Mammary microvascular endothelial cell (primary cell): Measurements from ENCODE around the genes PDZK1IP1, SLC5A9 and CDKN2C.

DNA sequence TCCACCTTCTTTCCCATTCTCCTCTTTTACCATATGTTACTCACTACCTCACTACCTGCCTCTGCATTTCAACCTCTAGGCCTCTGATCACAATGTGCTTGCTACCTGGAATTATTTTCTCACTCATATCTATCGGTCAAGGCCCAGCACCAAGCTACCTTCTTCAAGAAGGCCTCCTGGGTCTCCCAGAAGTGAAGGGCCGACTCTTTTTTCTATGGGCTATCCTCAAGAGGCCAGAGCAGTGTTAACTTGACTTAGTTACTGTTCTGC, 1.7 kb downstream of the CYP4A22 start:
- RAMPAGE, long total RNA, result no peak

DNA sequence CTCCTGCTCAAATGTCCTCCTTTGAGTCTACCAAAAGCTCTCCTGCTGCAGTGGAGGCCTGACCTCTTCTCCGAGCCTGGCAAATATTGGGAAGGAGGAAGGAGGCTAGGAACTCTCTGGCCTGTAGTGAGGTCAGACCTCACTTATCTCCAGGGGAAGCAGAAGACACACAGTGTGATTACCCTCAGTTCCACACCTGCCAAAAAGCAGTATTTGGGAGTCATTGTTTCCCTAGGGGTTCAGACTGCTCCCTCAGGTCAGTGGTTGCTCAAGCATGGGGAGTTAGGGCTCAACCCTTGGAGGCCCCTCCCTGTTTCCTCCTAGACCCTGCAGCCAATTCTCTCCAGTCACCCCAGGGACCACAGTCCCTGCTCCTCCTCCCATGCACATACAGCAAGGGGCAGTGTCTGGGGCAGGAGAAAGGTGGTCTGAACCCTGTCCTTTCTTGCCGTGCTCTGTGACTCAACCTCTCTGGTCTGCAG, 1.2 kb downstream of the PDZK1IP1 start:
- RAMPAGE, long total RNA, result no peak

DNA sequence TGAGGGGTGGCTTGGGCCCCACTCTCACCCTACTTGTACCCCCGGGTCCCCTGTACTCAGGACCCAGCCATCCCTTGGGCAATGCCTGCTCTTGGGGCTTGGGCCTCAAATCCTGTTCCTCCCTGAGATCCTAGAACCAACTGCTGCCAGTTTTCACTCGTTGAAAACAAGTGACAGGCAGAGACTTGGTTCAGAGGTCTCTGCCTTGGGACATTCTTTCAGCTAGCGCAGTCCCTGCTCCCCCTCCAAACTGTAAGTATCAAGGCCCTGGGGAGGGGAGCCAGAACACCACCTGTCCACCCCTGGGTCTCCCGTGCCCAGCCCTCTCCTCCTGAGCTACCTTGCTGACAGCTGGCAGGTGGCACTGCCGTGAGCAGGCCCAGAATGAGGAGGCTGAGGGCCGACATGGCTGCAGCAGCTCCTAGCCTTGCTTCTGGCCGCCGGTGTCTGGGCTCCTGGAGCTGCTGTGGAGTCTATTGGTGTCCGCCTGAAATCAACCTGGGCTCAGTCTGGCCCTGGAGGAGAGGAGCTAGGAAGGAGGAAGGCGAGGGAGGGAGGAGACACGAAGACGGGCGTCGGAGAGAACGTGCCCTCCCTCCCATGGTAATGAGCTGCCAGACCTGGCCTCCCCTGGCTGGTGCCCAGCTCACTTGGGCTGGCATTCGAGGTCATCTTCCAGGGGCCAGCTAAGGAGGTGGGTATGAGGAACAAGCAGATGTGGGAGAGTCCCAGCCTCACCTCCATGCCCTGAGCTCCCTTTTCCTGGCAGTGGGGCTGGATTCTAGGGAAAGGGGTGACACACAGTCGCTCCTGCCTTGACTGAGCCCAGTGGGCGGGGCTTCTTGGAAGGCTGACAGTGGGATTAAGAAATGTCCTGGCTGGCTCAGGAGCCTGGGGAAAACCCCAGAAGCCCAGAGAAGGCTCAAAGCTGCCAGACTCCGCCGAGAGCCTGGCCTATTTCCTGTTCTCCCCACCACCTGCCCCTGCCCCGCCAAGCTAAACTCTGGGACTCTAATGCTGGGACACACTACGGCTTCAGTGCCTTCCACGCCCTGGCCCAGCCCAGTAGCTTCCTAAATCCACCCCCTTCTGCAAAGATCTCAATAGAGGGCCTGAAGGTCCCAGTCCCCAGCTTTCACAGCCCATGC, at the start of gene PDZK1IP1:
TSS of gene PDZK1IP1 (minus strand) at position 511 of the 1,148 bp plus-strand sequence.
- RAMPAGE, long total RNA, result no peak

GRCh38 chr1:47230635-47231667, 1.1 kb downstream of the TAL1 start:
- RAMPAGE, long total RNA, result no peak

DNA sequence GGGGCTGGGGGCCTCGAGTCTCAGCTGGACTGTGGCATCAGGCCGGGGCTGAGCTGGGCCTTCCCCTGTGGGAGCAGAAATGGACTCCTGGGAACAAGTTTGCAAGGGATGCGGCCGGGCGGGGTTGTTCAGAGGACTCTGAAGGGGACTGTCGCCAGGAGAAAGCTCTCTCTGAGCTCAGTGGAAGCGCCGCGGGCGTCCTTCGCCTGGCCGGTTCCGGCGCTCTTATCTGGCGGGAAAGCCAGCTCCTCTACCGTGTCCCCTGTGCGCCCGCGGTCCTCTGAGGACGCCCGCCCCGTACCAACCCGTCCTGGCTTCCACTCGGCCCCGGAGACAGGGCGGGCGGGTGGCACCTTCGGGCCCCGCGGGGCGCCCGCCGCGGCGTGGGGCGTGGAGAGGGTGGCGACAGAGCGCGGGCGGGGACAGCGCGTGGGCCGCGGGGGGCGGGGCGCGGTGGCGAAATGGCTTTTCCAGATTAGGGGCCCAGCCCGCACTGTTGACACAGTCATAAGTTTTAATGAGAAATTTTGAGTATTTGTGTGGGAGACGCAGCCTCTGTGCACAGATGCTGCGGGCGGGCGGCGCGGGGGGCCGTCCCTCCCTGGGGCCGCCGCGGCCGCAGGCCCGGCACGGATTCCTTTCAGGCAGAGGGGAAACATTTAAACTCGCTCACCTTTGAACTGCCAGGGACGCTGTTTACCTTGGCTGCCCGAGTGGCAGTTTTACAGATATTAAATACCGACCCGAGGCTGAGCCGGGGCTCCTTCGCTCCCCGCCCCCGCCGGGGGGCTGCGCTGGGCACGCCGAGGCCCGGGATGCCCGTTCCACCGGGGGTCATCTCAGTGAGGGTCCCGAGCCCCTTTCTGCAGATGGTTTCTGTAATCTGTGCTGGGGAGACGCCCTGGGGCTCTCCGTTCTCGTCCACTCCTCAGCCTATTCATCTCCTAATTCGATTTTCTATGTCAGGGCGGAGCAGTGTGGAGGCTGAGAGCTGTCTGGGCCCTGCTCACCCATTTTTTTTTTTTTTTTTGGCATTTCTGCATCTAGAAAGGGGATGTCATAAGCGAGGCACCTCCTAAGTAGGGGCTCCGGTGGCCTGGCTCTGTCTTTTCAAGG, 70.4 kb downstream of the FOXD2 start:
- RAMPAGE, long total RNA, result no peak

- RAMPAGE, long total RNA, result no peak
Measured at GRCh38 chr1:47758327-47758971, 238.7 kb downstream of the TRABD2B start.

GRCh38 chr1:47808665-47809143, 188.5 kb downstream of the TRABD2B start:
- RAMPAGE, long total RNA, result no peak

DNA sequence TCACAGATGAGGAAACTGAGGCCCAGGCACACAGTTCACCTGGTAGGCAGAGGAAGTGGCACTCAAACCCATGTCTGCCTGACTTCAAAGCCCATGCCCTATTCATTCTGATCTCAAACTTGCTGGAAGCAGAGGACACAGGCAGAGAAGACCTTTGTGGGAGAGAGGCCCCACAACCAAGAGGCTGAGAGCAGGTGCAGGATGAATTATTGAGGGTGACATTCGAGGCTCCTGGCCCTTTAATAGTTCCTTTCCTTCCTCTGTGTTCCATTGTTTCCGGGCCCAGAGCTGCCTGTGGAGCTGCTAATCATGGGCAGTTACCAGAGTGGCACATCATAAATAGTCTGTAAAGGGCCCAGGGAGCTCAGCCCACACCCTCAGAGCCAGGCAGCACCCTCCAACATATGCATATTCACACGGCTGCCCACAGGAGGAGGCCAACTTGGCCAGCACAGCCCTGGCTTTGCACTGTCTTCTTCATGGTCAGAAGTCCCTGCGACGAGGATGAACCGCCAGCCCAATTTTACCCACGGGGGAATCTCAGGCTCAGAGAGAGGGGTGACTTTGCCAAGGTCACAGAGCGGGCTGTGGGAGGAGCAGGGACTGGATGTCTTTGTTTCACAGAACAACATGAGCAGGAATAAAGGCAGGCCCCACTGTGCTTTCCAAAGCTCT, 172.6 kb downstream of the TRABD2B start:
- RAMPAGE, long total RNA, result no peak

- RAMPAGE, long total RNA, result no peak
Measured at GRCh38 chr1:47913126-47913717, 84.0 kb downstream of the TRABD2B start.

GRCh38 chr1:47926919-47927405, 70.2 kb downstream of the TRABD2B start:
- RAMPAGE, long total RNA, result no peak

DNA sequence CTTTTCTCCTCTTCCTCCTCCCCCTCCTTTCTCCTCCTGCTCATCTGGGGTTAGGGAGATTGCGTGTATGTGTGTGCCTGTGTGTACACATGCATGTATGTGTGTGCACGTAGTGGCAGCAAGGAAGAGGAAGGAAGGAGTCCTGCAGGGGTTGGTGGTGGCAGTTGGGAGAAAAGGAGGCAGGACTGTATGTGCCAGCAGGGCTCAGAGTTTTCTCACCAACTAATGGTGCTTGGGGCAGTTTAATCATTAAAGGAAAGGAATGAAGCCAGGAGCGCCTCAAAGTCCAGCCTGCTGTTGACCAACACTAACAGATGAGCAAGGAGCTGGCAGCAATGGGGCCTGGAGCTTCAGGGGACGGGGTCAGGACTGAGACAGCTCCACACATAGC, at the start of gene SLC5A9:
TSS of gene SLC5A9 (plus strand) at position 294 of the 391 bp plus-strand sequence.
- RAMPAGE, long total RNA, result no peak

- RAMPAGE, long total RNA, result no peak
Measured at GRCh38 chr1:48777293-48777905, 708 bp upstream of the BEND5 start.

GRCh38 chr1:49880678-49881141, 143.0 kb downstream of the AGBL4 start:
- RAMPAGE, long total RNA, result no peak

GRCh38 chr1:50105566-50106056, 3.1 kb upstream of the ELAVL4 start:
- RAMPAGE, long total RNA, result no peak

DNA sequence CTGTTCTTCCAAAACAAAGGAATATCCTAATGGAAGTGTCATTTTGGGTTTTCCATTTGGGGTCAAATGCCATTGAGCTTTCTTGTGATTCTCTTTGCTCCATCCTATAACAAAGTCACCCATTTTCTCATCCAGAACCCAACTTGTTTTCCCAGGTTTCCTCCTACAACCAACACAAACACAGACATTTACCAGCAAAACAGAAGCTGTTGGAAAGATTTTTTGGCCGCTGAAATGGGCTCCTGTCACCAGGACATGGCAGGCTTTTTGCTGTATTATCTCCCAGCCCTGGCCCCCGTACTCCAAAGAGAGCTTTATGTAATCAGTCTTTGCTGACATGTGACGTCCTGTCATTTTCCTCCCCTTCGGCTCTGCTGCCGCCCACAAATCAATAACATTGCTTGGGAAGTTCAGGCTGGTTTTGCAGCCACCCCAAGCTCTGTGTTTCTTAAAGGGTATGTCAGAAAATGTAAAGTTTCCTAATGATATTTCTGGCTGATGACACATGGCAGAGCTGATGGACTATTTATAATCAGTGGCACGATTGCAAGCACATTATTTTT, 66.9 kb downstream of the ELAVL4 start:
- RAMPAGE, long total RNA, result no peak

DNA sequence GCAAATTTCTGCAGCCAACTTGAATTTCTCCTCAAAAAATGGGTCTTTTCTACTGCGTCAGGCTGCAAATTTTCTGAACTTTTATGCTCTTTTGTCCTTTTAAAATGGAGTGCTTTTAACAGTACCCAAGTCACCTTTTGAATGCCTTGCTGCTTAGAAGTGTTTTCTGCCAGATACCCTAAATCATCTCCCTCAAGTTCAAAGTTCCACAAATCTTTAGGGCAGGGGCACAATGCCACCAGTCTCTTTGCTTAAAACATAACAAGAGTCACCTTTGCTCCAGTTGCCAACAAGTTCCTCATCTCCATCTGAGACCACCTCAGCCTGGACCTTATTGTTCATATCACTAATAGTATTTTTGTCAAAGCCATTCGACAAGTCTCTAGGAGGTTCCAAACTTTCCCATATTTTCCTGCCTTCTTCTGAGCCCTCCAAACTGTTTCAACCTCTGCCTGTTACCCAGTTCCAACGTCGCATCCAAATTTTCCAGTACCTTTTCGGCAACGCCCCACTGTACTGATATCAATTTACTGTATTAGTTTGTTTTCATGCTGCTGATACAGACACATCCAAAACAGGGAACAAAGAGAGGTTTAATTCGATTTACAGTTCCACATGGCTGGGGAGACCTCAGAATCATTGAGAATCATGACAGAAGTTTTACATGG, 26.8 kb downstream of the FAF1 start:
- RAMPAGE, long total RNA, result no peak

GRCh38 chr1:50967924-50969128, 1.7 kb upstream of the CDKN2C start:
- RAMPAGE, long total RNA, result start-site peak on the plus strand at chr1:50968971-50969004, 46 and 26 reads in 2 replicates

GRCh38 chr1:50969895-50970335, at the start of gene CDKN2C:
CDKN2C (plus strand) TSS chr1:50970245.
- RAMPAGE, long total RNA, result no peak

DNA sequence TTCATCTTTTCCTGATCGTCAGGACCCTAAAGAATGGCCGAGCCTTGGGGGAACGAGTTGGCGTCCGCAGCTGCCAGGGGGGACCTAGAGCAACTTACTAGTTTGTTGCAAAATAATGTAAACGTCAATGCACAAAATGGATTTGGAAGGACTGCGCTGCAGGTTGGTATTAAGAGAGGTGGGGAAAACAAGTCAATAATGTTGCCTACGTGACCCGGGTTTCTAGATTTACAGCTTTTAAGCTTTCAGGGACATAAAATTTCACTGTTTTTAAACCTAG, 231 bp downstream of the CDKN2C start:
- RAMPAGE, long total RNA, result no peak

DNA sequence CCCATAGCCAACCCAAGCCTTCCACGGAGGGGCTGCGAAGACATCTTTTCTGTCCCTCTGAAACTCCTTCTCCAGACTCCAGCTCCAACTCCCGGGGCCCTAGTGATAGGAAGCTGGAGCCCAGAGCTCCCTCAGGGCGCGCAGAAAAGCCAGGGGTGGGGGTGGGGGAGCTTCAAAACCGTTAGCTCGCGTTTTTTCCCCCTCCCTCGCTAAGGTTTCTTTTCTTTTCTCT, 7.2 kb downstream of the CDKN2C start:
- RAMPAGE, long total RNA, result no peak